Calu3 (cell line): ENCODE results near the gene BBS9.

DNA sequence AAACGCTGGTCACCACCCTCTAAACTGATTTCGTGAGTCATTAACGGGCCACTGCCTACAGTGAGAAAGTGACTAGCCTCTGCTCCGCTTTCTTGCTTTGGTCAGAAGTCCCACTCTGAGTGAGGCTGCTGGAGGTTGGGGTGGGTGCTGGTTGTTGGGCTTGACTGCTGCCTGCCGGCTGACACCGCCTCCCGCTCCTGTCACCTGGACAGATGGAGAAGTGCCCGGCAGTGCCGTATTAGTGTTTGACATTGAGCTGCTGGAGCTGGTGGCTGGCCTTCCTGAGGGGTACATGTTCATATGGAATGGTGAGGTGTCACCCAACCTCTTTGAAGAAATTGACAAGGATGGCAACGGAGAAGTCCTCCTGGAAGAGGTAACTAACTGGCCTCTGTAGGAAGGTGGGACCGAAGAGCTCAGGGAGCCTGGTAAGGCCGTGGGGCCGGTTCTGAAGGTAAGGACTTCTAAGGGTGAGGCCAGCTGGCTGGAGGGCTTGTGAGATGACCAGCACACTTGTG is 45.3 kb downstream of the FKBP9 start:
- PRO-cap: no peak

- PRO-cap: bidirectional peak, plus-strand start at chr7:33129335, minus-strand start at chr7:33129222; bidirectional peak, plus-strand start at chr7:33129586, minus-strand start at chr7:33129494
Observed at GRCh38 chr7:33128983-33130222, at the start of gene BBS9. Gene BBS9 (plus strand): TSS chr7:33129564.

DNA sequence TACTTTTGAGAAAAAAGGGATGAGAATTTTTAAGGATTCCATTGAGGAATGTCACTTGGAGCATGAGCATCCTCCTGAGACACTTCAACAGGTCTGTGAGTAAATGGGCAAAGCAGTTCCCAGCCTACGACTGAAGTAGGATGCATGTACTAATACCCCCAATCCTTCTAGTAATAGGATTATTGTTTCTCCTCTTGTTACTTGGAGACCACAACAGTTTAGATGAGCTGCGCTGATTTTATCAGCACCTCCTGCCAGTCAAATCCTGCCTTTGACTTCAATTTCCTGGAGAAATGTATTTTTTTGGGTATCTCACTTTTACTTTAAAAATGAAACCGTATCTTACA is 832 bp downstream of the BBS9 start:
- PRO-cap: no peak

GRCh38 chr7:34152755-34153306 is 247.5 kb downstream of the BMPER start:
- PRO-cap: no peak

GRCh38 chr7:34158207-34158646 is 252.9 kb downstream of the BMPER start:
- PRO-cap: no peak

DNA sequence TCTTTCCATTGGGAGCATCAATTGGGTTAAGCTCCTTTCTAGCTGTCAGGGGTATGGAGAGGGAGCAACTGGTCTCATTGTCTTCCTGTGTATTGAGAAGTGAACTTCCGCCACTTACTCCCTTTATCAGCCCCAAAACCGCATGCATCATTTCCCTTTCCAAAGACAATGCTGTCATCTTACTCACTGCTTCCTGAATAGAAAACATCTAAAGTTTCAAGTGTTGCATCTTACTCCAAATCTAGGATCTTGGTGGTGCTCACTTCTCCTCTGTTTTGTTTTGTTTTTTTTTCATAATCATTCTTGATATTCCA is 371.7 kb downstream of the BMPER start:
- PRO-cap: no peak

GRCh38 chr7:34966048-34966587 is 71.2 kb downstream of the DPY19L1 start:
- PRO-cap: no peak

DNA sequence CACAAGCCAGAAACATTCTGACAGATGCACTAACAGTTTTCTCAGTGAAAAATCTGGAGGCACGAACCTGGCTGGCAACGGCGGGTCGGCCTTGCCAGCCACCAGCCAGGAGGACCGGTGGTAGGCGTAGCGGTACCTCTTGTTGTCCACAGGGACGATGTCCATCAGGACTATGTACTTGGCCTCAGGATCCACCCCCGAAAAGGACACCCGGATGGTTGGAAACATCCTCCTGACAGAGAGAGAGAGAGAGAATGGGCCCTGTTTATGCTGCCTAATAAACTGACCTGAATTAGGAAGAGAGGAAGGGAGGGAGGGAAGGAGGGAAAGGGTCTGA is 5.3 kb downstream of the TBX20 start:
- PRO-cap: no peak

DNA sequence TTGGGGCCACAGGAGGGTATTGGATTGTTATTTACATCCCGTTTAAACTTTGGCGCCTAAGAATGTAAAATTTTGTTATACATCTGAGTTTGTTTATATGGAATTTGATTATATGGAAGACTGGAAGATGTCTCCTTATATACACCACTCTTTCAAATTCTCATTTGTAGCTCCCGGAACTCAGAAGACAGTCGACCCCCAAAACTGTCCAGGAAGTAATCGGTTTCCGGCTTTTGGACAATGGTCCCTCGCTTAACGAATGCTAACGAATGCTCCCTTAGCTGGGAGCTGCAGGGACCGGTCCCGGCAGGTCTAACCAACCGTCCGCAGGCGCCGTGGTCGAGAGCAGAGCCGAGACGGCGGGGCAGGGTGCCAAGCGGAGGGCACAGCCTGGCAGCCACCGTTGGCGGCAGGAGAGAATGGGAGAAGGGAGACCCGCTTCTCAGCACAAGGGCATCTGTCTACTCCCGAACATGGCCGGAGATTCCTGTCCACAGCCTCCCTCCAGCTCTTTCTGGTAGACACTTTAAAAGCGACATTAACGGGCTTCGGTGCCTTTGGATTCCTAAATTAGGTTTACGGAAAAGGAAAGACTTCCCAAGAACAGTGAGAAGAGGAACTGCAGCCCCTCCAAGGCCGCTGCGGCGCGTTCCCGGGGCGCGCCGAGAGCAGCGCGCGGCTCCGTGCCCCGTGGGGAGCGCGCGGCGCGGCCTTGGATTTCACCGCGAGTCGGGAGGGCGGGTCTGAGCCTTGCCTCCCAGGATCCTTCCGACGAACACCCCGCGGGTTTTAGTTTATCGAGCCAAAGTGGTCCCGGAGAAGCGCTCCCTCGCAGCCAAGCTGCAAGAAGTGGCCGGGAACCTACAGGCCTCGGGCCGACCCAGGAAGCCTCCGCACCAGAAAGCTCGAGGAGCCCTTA is 3.5 kb upstream of the TBX20 start:
- PRO-cap: no peak

- PRO-cap: no peak
Observed at GRCh38 chr7:35261341-35262466, 7.8 kb upstream of the TBX20 start.

DNA sequence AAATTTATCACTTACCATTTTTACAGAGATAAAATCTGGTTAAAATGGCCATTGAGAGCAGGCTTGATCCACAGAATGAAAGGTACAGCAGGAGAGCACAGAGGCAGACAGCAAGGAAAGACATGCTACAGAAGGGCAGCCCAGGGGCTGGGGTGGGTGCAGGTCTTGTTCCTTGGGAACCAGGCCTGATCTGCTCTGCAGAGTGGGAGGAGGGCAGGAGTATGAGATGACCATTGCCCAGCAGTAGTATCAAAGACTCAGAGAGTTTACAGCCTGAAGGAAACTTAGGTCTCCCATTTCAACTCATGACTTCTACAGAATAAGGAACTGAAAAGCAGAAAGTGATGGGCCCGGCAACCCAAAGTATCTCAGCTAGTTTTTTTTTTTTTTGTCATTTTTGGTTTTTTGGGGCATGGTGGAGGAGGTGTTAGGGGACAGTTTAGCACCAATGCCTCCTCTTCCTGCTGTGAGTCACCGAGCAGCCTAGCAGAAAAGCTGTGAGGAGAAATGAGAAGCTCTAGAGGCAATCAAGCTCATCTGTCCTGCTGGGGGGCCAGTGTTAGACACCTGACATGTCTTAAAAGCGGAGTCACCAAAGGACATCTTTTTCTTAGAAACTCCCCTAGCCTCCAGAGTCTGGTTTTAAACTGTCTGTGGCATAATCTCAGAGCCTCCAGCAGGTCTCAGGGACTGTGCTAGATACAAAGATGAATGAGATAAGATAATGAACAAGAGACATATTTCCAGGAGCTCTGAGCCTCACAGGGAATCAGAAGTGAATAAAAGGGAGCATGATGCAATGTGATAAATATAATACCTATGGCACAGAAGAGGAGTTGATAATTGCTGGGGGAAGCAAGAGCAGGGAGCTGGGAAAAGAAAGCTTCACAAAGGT is 34.3 kb upstream of the HERPUD2 start:
- PRO-cap: no peak

- PRO-cap: no peak
Observed at GRCh38 chr7:35887873-35888190, 87.0 kb downstream of the SEPTIN7 start.

DNA sequence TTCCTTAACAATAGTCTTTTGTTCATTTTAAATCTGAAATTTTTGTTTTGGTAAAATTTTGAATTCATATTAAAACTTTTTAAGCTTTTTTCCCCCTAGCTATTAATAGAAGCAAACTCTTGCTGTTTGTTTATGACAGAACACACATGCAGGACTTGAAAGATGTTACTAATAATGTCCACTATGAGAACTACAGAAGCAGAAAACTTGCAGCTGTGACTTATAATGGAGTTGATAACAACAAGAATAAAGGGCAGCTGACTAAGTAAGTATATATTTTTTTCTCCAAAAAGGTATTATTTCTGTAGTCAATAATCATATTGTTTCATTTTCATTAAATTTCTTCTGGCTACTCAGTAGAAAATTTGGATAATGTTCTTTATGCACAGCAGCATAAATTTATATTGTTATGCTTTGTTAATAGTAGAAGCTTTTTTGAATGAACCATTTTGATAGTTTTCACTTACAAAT is 89.7 kb downstream of the SEPTIN7 start:
- PRO-cap: no peak

- PRO-cap: no peak
Observed at GRCh38 chr7:36126767-36127068, 26.3 kb upstream of the EEPD1 start.

GRCh38 chr7:36154103-36155135 is 1.4 kb downstream of the EEPD1 start:
- PRO-cap: no peak

DNA sequence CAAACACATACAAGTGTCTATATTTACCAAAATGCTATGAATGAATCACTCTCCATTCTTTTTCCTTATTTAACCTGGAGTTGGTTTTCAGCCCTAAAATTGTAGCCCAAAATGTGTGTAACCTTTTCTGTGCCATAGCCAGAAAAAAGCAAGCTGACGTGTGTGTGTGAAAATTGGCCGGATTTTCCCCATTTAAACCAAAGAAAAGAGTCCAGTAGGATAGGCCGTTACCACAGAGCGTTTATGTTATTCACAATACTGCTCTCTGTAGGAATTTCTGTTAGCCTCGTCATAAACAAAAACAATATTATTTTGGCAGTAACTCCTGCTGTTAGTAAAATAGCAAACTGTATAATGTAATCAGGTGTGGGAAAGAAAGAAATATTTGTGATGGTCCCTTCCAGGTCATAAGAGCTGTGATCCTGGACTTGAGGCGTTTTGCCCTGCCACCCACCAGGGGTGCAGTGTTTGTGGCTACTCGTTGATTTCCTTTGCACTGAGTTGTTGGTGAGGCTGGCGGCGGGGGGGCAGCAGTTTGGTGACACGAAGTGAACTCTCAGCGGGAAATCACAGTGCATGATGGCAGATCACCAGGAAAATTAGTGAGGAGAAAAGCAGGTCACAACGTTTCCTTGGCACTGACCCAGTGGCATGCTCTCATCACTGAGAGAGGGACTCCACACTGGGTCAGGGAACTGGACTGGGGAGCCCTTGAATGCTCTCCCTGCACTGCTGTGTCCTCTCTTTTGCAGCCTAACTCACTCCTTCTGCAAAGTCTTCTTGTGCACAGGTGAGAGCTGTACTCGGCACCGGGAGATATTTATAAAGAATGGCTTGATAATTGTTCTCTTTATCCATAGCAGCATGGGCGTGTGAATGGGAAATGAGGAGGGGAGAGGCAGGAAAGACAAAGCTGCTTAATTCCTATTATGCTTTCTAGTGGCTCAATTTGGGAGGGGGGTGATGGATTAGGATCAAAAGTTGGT is 2.9 kb downstream of the EEPD1 start:
- PRO-cap: no peak

DNA sequence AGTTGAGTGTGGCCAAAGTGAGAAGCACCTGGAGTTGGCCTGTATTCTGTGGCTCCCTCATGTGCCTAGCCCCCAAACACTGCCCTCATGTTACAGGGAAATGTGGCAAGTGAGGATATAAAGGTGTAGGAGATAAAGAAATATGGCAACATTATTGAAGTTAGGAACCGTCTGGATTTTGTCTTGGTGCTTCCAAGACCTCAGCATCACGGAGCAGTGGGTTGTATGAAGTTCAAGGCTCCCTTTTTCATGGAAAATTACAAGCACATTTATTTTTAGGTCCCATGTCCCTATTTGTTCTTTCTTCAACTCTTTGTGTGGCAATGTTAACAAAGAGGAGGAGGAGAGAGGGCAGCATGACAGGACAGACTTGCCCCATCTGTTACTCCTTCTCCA is 28.5 kb downstream of the EEPD1 start:
- PRO-cap: no peak

DNA sequence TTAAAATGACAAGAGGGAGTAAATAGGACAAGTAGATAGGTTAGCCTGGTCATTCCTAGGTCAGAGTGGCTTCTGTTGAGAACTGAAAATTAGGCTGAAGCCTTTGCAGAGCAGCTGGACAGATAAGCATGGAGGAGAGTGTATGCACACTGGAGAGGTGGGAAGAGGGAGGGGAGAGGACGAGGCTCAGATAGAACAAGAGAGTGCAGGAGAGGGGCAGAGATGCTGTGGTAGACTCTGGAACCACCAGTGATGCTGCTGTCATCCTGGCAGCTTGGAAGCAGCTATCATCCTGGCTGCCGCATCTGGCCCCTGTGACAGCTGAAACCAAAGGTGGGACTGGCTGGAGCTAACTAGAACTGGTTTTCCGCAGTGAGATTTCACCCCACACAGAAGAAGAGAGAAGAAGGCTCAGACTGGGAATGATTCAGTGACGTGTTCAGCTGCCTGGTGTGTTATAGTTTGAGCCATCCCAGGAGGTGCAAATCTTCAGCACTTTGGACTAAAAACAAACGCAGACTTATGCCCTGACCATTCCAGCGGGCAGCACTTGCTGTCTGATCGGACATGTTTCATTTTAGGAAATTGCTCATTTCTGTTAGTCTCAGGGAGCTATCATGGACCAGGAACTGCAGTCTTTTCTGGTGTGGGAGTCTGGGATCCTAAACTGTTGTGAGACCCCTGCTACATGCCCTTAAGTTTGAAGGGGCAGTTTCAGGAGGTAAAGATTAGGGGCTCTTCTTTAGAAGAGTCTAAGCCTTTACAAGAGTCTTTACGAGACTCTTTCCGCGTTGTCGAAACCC is 38.4 kb downstream of the EEPD1 start:
- PRO-cap: no peak

DNA sequence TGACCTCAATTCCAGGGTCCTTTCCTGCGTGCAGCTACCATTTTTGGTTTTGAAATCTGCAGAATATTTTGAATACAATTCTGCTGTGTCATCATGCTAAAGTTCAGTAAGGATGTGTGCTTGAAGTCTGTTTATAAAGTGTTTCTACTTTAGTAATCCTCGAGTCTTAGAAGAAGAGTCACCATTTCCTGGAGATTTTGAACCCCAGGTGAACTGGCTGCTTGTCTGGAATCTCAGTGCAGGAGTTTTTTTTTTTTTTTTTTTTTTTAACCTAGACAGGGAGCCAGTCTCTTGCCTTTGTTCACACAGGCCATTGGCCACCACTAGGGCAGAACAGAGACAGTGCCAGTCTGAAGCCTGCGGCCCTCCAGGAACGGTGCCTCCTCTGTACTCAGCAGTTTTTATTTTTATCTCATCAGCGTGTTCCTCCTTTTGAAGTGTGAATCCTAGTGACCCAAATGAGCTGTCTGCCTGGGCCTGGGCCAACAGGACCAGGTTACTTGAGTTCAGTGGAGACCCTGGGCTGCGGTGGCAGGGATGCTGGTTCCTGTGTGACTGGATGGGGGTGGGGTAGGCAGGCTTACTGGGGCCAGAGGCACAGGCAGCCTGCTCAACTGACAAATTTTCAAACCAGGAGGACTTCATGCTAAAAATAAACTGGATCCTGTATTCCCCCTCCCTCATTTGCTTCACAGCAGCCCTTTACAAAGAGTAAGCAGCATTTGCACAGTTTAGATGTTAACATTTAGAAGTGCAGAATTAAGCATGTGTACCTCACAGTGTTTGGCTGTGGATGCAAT is 54.8 kb downstream of the EEPD1 start:
- PRO-cap: unidirectional peak, plus-strand start at position 348 of the sequence

DNA sequence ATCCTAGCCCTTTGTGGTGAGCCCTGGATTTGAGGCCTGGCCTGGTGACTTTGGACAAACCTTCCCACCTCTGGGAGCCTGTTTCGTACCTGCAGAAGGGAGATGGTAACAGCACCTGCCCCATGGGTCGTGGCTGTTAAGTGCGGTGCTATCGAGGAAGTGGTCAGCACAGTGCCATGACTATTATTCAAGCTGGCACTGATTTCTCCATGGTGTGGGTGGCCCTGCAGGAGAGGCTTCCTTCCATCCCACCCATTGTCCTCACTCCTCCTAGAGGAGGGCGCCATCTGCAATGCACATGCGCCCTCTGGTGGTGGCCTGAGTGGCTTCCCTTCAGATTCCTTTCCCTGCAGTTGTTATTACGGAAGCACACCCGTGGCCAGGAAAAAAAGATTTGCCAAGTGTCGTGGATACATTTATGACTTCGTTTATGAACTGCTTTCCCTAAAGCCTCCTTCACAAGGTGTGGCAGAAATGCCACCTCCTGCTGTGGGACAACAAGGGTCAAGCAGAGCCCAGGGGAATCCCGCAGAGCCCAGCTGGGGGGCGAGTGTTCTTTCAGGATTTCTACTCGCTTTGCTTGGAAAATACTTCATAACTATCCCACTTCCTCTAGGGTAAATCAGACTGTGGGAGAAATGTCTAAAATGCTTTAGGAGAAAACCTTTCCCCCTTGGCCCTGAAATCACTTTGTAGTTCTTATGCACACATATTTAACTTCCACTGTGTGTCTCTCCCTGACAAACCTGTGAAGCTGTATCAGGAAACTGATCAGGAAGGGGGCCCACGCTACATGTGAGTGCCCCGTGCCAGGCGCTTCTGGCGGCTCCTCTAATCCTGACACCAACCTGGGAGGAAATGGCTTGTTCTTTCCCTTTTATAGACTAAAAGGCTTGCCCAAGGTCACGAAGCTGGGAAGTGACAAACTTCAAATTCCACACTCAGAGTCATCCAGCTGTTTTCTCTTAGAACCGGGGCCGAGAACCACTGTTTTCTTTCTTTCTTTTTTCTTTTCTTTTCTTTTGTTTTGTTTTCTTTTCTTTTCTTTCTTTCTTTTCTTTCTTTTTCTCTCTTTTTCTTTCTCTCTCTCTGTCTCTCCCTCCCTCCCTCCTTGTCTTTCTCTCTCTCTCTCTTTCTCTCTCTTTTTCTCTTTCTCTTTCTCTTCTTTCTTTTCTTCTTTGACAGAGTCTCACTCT is 75.3 kb downstream of the MATCAP2 start:
- PRO-cap: bidirectional peak, plus-strand start at position 382 of the sequence, minus-strand start at position 161 of the sequence; bidirectional peak, plus-strand start at position 887 of the sequence, minus-strand start at position 821 of the sequence